Progenitor cell of endocrine pancreas (in vitro differentiated cells): ENCODE measurements around a stretch of chrX.

- PRO-cap, result no peak
Observed at GRCh38 chrX:107684748-107685505, 56.6 kb downstream of the PRPS1 start.

DNA sequence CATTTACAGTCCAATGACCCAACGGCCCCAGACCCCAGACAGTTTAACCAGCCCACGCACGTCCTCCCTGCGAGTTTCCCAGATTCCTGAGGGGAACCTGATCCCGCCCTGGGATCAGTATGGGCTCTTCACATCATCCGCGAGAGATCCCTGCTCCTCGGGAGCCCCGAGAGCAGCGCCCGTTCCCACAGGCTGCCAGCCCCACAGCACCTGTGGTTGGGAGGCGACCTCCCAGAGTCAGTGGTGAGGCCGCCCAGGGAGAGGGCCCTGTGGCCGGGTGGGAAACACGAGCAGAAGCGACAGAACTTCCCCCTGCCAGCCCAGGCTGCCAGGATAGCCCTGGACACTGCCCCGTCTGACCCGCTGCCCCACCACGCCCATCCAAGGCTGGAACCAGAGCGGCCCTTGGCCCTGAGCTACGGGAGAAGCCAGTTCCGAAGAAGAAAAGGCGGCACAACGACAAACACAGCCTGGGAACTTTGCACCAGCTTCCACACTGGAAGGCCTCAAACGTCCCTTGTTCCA is 32.8 kb downstream of the TSC22D3 start:
- PRO-cap, result no peak

GRCh38 chrX:107748505-107748945 is 27.1 kb downstream of the TSC22D3 start:
- PRO-cap, result no peak

- PRO-cap, result no peak
Observed at GRCh38 chrX:107753045-107753969, 22.3 kb downstream of the TSC22D3 start.

DNA sequence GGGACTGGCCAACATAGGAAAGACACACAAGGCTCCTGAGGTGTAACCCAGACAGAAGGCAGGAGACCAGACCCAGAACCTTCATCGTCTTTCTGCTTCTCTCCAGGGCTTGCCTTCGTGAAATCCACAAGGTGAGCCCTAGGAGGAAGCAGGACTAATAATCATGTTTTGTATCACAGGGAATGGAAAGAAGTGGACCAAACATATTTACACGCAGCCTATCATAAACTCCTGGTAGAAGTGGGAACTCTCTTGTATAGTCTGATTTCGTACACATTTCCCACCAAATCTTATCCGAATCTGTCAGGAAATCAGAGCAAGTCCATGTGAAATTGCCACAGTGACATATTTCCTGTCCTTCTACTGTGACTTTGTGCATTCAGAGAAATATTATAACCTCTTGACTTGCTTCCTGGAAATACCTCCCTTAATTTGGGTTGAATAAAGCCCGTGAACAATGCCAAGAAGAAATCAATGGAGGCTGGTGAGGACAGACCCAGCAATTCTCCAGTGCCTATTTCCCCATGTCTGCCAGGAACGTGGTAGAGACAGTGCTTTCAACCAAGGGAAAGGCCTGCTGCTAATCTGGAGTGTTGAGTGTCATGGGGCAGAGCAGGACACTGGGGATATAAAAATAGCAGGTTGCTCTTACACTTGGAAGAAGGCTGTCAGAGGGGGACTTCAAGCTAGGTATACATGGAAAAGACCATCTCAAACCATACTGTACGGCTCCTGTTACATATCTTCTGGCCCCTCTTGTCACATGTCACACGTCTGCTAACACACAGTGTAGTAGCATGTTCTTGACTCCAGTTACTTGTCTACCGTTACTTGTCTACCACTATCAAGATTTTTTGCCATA is 20.0 kb downstream of the TSC22D3 start:
- PRO-cap, result no peak

DNA sequence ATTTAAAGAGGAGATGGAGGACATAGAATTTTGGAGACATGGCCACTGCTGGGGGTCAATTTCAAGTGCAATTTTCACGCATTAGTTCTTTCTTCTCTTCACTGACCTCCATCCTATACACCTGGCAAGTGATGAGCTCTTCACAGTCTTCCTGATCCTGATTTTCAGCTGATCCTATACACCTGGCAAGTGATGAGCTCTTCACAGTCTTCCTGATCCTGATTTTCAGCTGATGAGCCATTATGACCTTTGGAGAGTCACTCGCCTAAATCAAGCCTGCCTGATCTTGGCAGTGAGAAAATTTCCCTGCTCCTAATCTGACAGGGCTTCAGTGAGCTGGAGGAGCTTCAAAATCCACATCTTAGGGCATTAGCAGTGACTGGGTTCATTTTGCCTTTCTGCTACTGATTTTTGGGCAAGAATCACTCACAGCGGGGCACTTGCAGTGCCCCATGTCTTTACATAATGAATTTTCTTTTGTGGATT is 14.1 kb downstream of the TSC22D3 start:
- PRO-cap, result no peak

DNA sequence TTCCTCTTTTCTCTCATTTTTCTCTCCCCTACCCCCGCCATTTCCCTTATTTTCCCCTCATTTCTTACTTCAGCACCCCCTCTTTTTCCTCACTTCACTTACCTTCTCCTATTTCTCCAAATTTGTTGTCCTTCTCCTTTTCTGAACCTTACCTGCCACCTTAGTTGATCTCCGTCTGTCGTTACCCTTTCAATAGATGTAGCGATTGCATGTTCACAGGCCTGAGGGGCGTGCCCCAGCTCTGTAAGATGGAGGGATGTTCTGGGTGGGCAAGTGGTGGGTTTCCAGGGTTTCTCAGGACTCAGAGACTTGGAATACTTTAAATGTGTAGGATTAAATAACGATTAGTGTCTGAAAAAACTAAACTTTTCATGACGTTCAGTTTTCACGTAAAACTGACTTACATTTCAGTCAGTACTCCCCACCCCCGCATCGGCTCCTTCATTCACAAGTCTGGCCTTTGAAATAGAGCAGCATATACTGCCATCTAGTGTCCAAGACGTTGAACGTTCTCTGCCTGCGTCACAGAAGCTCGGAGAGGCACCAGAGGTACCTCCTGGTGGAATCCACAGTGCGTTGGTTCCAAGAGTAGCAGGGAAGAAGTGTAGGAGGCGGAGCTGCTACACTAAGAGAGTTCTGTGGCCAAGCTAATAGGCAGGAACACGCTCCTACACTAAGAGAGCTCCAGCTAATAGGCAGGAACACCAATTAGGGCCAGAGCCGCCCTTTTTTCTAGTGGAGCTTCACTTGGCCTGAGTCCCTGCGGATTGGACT is 478 bp upstream of the NCBP2L start:
- PRO-cap, result no peak

DNA sequence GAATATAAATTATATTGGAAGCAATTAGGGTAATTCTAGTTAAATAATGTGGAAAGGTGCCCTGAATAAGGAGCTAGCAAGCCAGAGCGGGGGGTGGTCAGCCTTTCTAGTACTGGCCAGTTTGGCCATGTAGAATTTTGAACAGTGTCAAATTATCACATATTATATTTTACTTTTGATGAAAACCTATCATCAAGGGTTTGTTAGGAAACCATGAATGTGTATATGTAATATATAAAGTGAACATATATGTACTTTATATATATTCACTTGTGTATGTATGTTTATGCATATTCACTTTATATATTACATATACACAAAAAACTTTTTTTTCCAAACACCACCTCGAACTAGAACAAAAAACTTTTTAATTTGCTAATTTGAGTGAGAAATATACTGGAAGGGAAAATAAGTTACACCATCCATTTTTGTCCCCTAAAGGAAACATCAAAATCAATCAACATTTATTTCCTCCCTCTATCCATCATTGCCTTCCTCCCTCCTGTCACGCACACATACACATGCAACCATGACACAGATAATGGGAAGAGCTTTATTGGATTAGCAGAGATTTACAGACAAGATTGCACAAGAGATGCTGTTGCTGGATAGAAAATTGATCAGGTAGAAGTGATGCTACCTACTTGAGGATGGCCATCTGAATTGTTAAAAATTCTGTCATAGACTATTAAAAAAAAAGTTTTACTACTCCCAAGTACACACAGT is 54.6 kb downstream of the TEX13B start:
- PRO-cap, result no peak

DNA sequence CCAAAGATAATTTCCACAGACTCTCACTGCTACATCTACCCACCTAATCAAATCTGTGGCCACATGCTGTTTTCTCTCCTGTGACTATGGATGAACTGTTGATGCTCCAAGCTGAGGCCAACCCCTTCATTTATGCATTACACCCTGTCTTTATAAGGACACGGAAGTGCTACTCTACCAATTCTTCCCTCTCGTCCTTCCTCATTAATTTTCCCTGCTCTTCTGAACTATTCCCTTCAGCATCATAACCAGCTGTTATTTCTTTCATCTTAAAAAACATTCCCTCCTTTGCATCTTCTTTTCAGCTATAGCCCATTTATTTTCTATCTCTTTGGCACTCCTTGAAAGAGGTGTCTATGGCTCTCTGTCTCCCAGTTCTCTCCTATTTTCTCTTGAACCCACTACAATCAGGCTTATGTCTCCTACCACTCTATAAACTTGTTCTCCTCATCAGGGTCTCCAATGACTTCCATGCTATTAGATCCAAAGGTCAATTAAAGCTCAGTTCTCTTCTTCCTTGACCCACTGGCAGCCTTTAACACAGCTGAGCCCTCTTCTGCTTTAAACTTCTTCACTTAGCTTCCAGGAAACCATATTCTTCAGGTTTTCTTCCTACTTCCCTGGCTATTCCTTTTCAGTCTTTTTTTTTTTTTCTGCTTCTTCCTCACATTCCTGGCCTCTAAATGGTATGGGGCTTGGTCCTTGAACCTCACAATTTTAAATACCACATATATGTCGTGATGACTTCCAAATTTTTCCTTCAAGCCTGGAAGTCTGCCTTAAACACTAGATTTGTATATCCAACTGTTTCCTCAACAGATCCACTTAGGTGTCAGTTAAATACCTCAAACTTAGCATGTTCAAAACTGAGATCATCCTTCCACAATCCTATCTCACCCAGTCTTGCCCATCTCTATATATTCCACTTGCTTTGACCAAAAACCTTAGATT is 44.6 kb downstream of the ACSL4 start:
- PRO-cap, result no peak

GRCh38 chrX:109689135-109689763 is 43.8 kb downstream of the ACSL4 start:
- PRO-cap, result no peak

DNA sequence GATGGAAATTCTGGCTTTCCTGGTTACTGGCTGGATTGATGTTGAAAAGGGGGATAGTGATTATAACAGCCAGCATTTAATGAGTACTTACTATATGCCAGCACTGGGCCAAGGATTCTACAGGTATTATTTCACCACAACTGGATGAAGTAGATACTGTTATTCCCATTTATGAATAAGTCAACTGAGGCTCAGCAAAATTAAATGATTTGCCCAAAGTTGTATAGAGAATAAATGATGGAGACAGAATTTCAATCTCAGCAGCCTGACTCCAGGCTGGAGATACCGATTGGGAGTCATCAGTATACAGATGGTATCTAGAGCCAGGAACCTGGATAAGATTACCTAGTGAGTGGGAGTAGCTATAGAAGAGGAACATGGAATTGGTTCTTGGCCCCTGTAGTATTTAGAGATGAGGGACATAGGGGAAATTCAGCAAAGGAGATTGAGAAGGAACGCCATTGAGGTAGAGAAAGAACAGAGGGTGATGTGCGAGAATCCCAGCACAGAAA is 135.3 kb downstream of the TMEM164 start:
- PRO-cap, result no peak

- PRO-cap, result no peak
Observed at GRCh38 chrX:110172242-110172716, 145.6 kb downstream of the AMMECR1 start.

- PRO-cap, result no peak
Observed at GRCh38 chrX:110196144-110196932, 121.5 kb downstream of the AMMECR1 start.

DNA sequence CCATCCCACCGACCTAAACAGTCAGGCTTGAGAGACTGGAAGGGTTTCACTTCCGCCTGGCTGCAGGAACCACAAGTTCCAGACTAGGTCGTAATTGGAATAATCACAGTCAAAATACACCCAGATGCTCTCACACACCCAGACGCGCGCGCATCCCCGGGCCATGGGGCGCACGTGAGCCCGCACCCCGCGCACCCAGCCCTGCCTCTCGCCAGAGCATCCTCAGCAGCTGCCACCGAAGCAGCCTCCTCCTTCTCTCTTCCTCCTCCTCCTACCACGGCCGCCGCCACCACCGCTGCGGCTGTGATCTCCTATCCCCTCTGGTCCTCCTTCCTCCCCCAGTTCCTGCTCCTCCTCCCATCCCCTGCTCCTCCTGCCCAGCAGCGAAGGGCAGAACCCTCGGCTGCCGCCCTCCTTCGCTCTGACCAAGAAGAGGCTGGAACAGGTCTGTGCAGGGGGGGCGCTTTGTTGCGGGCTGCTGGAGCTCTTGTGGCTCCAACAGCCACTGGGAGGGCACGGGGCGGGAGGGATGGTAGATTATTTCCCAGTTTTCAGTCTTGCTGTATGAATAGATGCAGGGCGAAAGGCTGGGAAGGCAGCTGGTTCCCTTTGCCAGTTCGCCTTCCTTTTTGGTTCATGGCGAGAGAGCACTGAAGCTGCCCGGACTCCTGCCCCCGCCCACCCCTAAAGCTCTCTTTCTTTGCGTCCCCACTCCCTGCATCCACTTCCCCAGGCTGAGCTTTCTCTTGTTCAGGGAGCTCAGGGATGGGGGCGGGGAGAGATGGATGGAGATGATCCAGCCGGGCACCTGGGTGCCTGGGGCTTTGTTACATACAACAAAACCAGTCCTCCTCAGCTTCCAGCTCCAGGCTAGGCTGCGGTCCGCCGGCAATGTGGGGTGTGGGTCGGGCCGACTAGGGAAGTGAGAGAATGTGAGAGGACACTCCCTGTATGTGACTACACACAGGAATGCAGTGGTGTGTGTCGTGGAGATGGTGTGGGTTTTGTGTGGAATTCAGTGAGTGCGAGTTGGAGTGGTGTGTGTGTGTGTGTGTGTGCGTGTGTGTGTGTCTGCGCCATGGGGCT is 148.9 kb upstream of the CHRDL1 start:
- PRO-cap, result bidirectional peak, plus-strand start outside the sequence, minus-strand start at position 895 of the sequence

- PRO-cap, result unidirectional peak, plus-strand start at chrX:111519423
Observed at GRCh38 chrX:111519183-111519503, 7.7 kb downstream of the SERTM2 start.

GRCh38 chrX:111681451-111682533 is 822 bp downstream of the ALG13 start:
- PRO-cap, result bidirectional peak, plus-strand start at chrX:111681657, minus-strand start at chrX:111681558; bidirectional peak, plus-strand start at chrX:111682054, minus-strand start at chrX:111682059

DNA sequence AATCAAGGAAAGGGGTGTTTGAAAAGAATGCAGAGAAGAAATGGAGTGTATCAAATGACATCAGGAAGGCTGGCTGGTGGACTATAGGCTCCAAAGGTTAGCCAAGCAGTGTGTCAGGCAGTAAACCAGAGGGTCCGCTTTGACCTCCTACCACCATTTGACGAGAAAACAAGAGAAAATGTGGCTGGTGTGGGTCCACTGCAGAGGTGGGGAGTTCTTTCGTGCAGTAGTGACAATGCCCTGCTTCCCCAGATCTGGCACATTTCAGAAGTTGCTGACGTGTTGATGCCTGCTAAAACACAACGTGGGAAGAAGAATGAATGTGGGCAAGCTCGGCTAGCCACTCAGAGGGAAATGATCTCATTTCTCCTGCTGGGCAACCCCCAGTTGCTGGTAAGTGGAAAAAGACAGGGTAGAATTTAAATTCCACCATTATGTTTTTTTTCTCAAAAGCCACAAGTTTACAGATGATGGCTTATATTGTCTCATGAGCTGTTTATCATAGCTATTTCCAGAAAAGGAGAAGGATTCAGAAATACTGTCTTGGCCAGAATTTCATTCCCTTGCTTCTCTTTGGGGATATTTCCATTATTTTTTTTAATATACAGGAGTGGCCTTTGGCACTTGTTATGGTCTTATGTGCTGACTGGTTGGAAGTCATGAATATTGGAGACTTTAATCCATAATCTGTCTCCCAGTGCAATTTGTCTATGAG is 78.0 kb downstream of the LUZP4 start:
- PRO-cap, result no peak

DNA sequence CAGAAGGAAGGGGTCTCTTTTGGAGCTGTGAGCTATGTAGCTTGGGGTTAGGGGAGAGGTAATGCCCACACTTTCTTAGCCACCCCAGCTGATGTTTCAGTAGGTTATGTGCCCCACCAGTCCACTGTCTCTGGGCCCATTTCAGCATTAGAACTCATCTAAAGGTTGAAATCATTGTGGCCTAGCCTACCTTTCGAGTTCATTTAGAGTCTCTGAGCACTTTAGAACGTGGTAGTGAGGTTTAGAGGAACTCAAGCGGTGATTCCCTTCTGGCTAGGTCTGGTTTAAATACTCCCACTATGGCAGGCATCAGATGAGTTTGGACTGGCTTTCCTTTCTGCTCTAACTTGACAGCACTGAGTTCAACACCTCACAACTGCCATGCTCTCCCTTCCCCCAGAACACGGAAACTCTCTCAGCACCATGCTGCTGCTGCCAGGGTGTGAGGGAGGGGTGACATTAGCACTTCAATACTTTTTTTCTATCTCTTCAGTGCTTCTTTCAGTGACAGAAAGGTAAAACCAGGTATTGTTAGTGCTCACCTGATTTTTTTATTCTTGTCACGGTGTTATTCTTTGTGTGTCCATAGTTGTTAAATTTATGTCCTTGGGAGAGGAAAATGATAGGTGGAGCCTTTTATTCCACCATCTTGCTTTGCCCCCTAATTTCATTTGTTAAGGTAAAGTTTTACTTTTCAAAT is 234.6 kb upstream of the AGTR2 start:
- PRO-cap, result no peak

GRCh38 chrX:118496769-118497199 is 1.2 kb downstream of the DOCK11 start:
- PRO-cap, result no peak

DNA sequence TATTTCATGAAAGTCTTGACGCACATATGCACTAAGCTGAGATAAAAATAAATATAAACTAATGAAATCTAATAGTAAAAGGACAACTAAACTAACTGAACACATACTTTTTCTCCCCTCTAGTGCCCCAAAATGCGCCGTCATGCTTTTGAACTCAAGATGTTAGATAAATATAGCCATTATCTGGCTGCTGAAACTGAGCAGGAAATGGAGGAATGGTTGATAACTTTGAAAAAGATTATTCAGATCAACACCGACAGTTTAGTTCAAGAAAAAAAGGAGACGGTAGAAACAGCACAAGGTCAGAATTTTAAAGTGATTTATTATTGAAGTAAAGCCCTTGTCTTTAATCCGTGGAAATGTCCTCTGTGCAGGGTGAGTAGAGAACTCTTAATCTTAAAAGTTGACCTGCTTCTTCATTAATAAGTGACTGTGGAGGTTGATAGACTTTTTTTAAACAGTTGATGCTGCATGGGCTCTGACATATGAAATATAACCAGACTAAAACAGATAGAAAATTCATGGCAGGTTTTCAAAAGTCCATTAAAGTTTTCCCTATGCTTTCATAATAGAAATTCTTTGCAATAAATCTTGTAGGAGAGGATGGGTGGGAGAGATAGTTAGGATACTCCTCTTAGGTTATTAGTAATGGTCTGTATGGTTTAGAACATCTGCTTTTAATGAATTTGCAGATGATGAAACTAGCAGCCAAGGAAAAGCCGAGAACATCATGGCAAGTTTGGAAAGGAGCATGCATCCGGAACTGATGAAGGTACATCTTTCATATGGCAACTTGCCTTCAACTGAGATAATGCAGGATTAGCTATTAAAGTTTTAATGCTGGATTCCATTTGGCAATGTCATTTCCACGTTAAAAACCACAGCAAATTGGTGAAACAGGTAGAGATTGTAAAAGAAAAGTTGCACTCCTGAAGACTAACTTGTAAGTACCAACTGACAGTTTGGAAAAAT is 70.6 kb downstream of the DOCK11 start:
- PRO-cap, result no peak